Placental pericyte (primary cell): ENCODE results near the genes ANKRD34B and COX7C.

GRCh38 chr5:80152751-80153307, 103.0 kb downstream of the SERINC5 start:
- CAGE, long polyA plus RNA = no peak

- CAGE, long polyA plus RNA = no peak
Observed at GRCh38 chr5:80183653-80184059, 72.2 kb downstream of the SERINC5 start.

DNA sequence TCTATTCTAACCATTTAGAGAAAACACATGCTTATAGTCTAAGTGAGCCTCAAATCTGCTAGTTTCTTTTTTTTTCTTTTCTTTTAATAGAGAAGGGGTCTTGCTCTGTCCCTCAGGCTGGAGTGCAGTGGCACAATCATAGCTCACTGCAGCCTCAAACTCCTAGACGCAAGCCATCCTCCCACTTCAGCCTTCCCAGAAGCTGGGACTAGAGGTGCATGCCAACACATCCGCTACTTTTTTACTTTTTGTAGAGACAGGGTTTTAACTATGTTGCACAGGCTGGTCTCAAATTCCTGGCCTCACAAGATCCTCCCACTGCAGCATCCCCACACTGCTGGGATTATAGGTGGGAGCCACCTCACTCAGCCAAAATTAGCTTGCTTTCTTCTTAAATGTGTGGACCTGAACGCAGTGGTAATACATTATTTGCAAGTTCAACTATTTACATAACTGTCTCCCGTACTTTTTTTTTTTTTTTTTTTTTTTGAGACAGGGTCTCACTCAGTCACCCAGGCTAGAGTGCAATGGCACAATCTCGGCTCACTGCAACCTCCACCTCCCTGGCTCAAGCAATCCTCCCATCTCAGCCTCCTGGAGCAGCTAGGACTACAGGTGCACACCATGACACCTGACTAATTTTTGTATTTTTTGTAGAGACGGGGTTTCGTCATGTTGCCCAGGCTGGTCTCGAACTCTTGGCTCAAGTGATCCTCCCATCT, 66.0 kb downstream of the SERINC5 start:
- CAGE, long polyA plus RNA = no peak

DNA sequence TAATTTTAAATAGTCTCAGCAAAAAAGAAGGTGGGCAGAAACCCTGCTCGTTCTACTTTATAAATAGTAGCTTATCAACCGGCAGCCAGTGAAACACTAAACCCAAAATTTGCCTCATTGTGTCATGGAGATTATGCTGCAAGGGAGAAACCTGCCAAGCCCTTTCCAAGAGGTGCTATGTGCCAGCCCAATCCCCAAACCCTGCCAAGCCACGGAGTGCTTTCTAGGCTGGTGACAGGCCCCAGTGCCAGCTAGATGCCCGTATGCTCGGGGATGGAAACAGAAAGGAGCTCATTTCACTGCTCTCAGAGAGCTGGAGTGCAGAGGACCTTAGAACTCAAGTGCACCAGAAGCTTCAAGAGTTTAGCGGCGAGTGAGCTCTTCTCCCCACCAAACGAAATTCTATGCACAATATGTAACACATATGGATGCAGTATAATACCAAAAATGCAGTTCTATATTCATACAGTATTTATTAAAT, 38.6 kb downstream of the SERINC5 start:
- CAGE, long polyA plus RNA = no peak

GRCh38 chr5:80570037-80570956, at the start of gene ANKRD34B:
TSS of gene ANKRD34B (minus strand) at chr5:80570280.
- CAGE, long polyA plus RNA = no peak

DNA sequence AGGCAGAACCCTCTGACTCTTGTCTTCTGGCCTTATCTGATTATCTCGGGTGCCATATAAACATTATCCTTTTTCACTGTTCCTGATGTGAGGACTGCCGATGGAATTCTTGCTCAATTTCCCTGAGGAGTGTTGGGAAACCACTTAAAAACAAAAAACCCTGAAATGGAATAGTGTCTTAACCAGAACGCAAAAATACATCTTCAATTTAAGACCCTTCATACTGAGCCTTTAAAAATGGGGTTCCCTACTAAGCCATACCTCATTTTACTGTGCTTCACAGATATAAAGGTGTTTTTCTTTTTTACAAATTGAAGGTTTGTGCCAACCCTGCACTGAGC, 13.5 kb upstream of the MSH3 start:
- CAGE, long polyA plus RNA = no peak

- CAGE, long polyA plus RNA = no peak
Observed at GRCh38 chr5:80985492-80985984, 25.4 kb downstream of the RASGRF2 start.

- CAGE, long polyA plus RNA = no peak
Observed at GRCh38 chr5:81342505-81342792, 41.1 kb downstream of the ZCCHC9 start.

- CAGE, long polyA plus RNA = no peak
Observed at GRCh38 chr5:81361468-81362122, 32.3 kb downstream of the ACOT12 start.

- CAGE, long polyA plus RNA = no peak
Observed at GRCh38 chr5:81420208-81420653, 26.3 kb upstream of the ACOT12 start.

DNA sequence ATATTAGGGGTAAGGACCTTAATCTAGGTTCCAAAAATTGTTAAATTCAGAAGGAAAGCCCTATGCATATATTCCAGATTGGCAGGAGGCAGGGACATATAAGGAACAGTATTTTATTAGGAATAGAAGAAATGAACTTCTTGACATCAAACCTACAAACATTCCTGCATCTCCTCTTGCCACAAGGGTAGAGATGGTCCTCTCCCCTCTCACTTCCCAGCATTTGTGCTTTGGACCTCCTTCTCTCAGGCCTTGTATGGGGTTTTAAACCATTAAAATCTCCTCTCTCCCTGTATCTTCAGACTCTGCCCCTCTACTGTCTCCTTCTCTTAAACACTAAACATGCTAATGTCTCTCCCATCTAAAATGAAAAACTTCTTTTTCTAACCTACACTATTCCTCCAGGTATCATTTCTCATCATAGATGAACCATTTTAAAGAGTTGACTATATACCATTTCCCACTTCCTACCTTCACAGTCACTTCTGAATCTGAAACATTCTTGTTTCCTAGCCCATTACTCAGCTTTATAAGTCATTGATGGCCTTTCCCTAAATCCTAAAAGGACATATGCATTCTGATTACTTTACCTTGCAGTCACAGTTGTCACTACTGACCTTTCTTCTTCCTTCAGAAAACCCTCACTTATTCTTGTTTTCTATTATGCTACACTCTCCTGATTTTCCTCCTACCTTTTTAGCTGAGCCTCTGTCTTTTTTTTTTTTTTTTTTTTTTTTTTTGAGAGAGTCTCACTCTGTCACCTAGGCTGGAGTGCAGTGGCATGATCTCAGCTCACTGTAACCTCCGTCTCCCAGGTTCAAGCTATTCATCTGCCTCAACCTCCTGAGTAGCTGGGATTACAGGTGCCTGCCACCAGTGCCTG, 118.3 kb downstream of the SSBP2 start:
- CAGE, long polyA plus RNA = no peak

GRCh38 chr5:82277590-82277851, 633 bp downstream of the RPS23 start:
- CAGE, long polyA plus RNA = no peak

DNA sequence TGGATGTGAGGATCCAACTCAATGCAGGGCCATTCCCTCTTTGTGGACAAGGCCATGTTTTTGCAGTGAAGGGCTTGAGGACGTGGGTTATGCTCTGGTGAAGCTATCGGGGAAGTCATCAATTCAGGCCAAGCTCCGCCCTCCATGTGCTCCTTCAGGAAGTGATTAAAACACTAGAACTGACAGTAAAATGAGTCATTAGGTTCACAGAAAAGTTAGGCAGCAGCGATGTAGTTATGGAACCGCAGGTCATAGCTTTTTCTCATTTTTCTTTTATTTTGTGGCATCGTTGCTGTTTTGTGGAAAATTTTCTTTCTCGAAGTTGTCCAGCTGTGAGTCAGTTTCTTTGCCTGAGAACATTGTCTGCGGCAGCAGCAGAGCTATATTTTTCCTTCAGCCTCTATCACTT, 110.7 kb upstream of the RPS23 start:
- CAGE, long polyA plus RNA = no peak

DNA sequence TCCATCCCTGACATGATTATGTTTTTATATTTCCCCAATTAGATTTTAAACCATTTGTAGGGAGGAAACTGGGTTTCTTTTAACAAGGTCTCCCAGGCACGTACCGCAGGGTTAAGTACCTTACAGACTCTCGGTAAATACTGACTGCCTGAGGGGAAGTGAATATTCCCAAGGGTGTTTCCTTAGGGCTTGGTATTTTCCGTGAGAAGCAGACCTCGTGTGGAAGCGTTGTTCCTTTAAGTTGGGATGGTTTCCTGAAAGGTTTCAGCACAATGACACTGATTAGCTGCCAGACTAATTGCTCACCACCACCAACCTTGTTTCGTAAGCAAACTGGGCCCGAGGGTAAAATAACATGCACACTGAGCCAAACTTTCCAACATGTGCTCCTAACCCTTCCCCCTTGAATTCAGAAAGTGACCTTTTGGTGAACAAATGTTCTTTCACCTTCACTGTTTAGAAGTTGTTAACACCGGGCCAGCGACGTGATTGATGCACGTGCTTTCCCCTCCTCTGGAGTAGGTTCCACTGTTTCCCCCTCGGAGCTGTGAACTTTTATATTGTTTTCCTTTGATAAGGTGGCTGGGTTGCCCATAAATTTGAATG, 128.1 kb upstream of the RPS23 start:
- CAGE, long polyA plus RNA = no peak

DNA sequence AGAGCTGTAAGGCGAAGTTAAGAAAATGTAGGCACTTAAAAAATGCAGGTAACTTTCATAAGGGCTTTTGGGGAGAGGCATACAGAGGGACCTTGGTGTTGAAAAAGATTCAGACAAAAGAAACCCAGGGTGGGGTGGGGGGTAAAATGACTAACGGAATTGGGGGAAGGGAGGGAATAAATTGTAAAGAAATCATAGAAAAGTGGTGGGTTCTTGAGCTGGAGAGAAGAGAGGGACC, 512 bp downstream of the VCAN start:
- CAGE, long polyA plus RNA = no peak

- CAGE, long polyA plus RNA = no peak
Observed at GRCh38 chr5:83553340-83553692, 81.8 kb downstream of the VCAN start.

- CAGE, long polyA plus RNA = no peak
Observed at GRCh38 chr5:83969148-83969661, 248.6 kb upstream of the HAPLN1 start.

- CAGE, long polyA plus RNA = no peak
Observed at GRCh38 chr5:84385261-84385785, 643 bp upstream of the EDIL3 start.

DNA sequence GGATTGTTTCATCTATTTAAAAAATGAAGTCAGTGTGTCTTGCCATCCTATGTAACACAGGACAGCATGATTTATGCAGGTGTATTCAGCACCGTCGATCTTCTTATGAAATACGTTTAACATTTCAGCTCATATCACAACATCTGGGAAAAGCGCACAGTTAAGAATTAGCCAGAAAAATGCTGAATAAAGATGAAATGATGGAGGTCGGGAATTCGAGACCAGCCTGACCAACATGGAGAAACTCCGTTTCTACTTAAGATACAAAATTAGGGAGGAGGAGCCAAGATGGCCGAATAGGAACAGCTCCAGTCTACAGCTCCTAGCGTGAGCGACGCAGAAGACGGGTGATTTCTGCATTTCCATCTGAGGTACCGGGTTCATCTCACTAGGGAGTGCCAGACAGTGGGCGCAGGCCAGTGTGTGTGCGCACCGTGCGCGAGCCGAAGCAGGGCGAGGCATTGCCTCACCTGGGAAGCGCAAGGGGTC, 107.3 kb upstream of the COX7C start:
- CAGE, long polyA plus RNA = no peak

DNA sequence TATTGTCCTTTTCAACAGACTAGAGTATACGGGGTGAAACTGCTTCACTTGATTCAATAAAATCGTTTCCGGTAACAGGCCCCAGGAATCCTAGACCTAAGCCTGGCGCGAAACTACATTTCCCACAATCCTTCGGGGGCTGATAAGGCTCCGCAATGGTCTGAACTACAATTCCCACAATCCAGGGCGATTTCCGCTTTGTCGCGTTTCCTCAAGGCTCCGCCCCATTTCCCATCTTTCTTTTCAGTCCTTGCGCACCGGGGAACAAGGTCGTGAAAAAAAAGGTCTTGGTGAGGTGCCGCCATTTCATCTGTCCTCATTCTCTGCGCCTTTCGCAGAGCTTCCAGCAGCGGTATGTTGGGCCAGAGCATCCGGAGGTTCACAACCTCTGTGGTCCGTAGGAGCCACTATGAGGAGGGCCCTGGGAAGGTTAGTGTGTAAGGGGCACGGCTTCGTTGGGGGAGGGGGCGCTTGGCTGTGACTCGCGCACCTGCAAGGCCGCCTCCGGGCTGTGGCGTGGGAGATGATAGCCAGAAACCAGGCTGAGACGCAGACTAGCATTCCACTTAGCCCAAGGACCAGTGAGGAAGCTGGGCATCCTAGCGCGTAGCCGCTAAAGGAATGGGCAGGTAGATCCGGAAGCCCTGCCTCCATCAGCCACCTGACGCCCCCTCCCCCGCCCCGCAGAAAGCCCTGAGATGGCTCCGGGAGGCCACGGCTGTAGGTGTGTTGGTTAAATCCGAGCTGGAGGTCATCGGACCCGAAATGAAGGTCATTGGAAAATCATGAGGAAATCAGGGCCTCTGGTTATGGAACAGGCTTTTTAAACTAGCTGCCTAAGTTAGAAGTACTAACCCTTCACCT, at the start of gene COX7C:
Gene COX7C (plus strand): TSS at position 240 of the 864 bp plus-strand sequence.
- CAGE, long polyA plus RNA = no peak